Monocyte (primary cell): Measurements from ENCODE around the genes TBX18, SPACA1 and RNGTT.

- PRO-cap, 2 experiments: no peak in any of the 2 experiments
Measured at GRCh38 chr6:84026872-84027338, 6.7 kb upstream of the MRAP2 start.

GRCh38 chr6:84764116-84765119, at the start of gene TBX18:
Gene TBX18 (minus strand): TSS chr6:84764598.
- PRO-cap, 2 experiments: no peak in any of the 2 experiments

- PRO-cap, 2 experiments: no peak in any of the 2 experiments
Measured at GRCh38 chr6:85283555-85284008, 166.3 kb upstream of the NT5E start.

DNA sequence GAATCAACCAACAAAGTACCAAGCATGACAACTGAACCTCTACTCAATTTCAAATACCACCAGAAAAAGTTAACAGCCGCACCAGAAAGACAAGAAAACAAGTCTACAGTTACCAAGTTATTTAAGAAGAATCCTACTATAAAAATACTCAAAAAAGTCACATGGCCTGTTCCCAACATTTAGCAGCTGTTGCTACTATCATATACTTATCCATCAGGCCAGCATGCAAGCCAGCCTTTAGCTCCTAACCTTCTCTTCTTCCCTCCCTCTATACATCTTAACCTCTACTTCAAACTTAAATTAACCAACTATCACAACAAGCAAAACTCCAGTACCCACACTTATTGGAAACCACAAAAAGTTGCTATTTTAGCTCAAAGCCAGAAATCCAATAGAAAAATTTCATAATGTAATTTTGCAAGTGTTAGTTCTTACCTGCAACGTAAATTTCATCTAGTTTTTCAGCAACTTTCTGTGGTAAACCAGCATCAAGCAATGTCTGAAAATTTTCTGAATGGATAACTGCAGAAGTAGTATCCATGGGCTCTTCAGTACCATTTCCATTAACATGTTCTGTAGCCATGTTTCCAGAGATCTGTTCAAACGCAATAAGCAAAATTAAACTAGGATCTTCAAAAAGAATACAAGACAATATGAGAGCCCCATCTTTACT, 1.7 kb downstream of the SYNCRIP start:
- PRO-cap, 2 experiments: no peak in any of the 2 experiments

DNA sequence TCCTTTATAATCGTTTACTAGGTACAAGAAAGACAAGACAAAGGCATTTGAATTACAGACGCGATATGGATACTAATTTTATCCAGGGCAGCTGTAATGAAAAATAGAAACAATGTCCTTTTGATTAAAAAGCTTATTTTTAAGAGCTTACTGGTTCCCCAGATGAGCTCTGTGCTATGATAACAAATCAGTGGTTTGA, 1.6 kb upstream of the SYNCRIP start:
- PRO-cap, 2 experiments: no peak in any of the 2 experiments

DNA sequence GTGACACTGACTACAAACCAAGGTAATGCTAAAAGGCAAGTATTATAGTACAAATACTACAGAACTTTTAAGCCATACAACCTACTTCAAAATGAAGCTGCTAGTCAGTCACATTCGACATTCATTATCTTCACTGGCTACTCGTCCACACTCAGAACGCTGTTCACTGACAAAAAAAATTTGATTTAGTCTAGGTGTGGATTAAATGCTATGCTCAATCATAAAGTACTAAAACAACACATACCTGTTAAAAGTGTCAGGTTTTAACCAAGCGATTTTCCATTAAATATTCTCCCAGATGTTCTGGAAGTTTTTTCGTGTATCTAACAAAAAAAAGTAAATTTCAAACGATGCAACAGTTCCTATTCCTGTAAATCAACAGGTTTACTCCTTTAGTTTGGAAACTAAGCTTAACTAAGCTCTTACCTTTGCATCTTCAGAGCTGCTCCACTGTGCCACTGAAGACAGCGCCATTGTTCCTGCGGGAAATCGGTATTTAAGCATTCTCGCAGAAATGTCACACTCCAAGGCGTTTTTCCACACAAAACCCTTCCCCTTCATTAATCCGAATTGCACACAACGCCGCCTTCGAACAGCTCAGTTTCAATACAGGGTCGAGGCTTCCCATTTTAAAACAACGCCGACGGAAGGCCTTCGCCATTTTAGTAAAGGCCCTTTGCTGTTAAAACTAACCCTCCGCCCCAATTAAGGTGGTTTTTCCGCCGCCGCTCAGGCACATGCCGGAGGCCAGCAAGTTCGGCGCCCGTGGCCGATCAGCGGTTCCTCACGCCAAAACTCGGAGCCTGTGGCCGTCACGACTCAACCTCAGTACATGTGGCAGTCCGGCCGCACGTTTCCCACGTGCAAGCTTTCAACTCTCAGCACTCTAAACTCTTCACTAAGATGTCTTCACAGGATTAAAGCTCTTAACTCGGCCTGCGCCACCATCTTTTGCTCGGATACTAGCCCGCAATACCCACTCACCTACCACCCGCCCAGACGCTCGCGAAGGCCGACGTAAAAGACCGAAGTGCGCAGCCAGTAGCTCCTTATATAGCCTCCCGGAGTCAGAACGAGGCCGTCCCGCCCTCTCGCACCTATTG, 35.4 kb upstream of the SYNCRIP start:
- PRO-cap, 2 experiments: peak in 2 of 2 experiments; most common minus-strand start position 1,024 of the sequence (in 2)

DNA sequence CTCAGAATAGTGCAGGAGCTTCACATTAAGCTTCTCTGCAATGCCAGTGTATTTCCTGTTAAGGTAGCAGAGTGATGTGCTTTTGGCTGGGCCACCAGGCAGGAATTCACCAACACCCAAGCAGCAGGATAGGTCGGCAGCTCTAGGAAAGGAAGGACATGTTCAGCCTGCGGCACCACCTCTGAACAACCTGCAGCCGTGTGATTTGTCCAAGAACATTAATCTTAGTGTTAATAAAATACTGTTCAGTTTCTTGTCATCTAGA, 18.7 kb downstream of the ZNF292 start:
- PRO-cap, 2 experiments: no peak in any of the 2 experiments

DNA sequence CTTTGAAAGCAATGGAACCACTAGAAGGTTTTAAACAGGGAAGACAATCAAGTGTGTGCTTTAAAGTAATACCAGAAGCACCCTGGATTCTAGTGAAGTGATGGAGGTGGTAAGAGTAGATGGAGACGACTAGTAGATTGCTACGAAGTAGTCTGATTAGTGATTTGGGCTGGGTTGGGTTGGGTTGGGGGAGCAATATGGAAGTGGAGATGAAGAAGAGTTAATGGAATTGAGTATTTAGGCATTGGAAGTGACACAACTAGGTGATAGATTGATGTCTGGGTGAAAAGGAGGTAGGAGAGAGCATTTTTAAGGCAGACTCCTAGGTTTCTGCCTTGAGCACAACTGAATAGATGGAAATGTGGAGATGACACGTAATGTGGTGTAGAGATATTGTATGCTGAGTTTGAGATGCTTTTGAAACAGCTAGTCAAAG, 74.4 kb downstream of the ZNF292 start:
- PRO-cap, 2 experiments: no peak in any of the 2 experiments

DNA sequence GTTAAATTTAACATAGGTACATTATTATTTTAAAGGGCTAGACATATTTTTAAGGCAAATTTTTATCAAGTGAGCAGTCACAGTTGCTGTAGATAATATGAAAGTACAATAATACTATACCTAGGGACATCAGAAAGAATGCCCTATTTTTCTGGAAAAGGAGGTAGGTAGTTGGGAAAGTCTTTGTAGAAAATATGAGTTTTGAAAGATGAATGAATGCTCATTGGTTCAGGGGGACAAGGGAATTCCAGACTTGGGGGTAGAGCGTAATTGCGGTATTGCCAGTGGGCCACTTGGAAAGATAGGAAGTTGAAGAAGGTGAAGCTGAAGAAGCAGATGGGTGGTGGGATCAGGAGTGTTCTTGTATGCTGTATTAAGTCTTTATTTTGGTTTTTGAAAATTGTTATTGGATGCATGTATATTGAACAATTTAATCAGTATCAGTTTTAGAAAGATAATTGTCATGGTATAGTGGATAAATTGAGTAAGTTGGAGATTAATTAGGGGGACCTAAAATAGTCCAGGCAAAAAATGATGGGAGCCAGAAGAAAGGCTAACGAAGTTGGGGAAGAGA, 57.9 kb upstream of the SMIM8 start:
- PRO-cap, 2 experiments: peak in 1 of 2 experiments; most common plus-strand start position 332 of the sequence (in 1)

GRCh38 chr6:87386631-87386830, 21.2 kb upstream of the CFAP206 start:
- PRO-cap, 2 experiments: no peak in any of the 2 experiments

DNA sequence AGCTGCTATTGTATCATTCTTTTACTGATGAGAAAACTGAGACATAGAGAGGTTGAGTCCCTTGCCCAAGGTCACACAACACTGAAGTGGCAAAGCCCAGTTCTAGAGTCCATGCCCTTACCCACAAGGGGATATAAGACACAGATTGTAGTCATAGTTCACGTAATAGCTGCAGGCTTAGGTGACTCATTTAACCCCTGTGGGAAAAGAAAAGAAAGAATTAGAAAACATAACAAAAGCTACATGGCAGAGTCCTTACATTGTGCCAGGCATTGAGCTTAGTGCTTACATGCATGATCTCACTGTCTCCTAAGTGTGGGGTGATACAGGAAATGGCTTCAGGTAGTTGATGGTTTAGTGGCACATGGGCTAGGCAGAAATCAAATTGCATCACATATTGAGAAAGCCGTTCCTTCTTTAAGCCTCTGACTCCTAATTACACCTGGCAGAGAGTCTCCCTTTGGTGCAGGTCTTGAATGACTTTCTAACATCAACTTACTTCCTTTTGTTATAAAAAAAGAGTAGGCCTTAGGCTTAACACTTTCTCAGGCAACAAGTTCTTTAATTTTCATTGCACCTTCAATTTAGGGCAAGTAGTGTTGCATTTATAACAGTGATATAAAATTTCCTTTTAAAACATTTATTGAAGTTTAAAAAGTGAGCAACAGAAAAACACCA, 12.5 kb upstream of the AKIRIN2 start:
- PRO-cap, 2 experiments: peak in 2 of 2 experiments; most common plus-strand start position 260 of the sequence (in 1); most common minus-strand start position 83 of the sequence (in 2)

DNA sequence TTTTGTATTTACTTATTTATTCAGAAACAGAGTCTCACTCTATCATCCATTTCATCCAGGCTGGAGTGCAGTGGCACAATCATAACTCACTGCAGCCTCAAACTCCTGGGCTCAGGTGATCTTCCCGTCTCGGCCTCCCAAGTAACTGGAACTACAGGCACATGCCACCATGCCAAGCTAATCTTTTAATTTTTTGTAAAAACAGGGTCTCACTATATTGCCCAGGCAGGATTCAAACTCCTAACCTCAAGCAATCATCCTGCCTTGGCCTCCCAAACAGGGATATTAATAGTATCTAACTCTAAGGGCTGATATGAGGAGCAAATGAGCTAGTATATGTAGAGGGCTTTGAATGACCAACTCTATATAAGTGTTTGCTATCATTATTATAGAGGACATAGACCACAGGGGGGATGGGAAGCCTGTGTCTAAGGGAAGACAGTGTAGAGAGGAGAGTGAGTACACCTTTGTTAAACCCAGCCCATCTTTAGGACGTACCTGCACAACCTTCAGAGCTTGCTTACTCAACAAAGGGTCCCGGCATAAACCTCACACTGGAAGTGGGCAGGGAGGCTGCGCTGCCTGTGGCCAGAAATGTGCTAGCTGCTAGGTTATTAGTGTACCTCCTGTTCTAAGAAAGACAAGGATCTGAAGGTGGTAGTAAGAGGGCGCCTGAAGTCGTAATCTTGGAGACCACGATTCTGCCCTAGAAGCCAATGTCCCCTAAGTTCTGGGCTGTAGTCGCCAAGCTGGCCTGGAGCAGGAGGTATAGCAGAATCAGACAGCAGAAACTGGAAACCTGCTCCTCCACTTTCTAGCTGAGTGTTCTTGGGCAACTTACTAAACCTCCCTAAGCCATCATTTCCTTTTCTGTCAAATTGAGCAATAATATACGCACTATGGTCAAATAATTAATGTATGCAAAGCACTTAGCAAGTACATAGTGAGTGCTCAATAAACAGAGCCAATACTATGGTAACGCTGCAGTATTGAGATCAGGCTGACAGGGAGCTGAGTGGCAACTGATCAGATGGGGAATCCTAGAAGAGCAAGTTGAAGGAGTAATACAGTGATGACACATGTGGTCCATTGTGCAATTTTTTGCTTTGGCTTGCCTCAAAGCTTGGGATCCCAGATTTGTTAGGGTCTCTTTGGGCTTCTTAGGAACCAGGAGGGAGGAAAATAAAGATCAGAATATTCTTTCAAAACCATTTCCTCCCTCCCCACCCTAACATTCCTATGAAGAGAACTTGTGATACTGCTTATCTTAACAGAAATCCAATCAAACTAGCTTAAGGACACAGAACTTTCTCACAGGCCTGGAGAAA, 16.7 kb upstream of the AKIRIN2 start:
- PRO-cap, 2 experiments: peak in 2 of 2 experiments; most common plus-strand start position 557 of the sequence (in 1); most common minus-strand start position 793 of the sequence (in 2)

DNA sequence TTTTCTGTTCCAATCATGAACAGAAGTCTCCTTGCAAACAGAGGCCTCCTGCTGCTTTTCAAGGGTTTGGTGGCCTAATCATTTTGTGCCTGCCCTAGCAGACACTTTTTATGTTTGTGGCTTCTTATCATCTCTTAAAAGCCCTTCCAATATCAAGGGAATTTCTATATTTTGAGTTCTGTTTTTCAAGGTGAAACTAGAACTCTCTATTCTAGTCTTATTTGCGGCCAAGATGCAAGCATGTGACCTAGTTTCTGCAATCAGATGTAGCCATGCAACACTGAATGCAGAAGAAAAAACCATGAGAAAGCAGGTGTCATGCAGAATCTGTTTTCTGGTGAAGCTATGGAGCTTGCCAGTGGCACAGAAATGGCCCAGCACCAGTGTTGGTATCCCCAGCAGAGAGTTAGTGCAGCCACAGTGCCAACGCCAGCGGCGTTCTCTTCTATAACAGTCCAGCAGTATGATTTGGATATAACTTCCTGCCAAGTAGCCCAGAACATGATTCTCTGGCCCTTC, 23.4 kb upstream of the AKIRIN2 start:
- PRO-cap, 2 experiments: no peak in any of the 2 experiments

DNA sequence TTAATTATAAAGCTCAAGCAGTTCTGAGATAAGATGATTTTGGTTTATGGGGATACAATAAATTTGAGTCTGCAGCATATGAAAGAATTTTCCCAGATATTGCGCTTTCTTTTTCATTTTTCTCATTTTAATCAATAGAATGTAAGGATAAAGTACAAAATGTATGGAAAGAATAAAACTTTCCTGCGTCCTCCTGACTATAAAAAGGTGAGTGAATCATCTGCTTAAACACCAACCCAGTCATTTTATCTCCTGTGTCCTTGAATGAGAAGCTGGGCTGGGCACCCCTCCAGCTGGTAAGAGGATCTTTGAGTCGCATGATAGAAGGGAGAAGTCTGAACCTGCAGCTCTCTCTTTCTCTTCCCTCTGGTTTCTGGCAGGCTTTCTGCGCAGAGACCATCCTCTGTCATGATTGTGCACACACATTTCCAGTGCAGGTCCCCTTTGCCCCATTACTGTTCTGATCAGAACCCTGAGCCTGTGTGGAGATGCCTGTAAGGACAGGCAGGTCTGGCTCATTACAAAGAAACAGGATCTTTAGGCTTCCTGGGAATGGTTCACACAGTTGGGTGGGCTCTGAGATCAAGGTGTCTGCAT, 28.3 kb upstream of the AKIRIN2 start:
- PRO-cap, 2 experiments: no peak in any of the 2 experiments

GRCh38 chr6:87741942-87742658, 40.1 kb upstream of the AKIRIN2 start:
- PRO-cap, 2 experiments: no peak in any of the 2 experiments

DNA sequence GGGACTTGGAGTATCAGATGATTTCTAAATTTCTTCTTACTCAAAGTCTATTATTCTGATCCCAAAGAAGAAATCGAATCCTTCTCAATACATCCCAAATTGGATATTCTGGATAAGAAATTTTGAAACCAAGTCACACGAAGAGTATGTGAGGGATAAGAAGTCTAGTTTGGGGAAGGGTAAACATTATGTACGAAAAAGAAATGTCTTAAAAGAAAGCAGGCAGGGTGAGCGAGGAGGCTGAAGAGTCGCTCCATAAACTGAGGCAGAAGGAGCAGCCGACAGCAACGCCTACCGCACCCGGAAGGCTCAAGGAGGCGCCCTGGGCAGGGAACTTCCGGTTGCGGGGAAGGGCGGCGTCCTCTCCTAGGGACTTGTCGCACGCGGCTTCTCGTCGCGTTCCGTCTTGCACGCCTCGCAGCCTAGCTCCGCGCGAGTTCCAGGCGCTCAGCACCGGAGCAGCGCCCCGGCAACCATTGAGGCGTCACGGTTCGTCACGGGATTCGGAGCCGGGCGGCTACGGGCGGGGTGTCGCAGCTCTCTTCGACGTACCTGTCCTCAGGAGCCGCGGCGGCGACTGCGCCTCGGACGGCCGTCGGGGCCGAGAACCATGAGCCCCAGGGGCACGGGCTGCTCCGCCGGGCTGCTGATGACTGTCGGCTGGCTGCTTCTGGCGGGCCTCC, at the start of gene SPACA1:
Gene SPACA1 (plus strand): TSS at position 546 of the 683 bp plus-strand sequence.
- PRO-cap, 2 experiments: no peak in any of the 2 experiments

DNA sequence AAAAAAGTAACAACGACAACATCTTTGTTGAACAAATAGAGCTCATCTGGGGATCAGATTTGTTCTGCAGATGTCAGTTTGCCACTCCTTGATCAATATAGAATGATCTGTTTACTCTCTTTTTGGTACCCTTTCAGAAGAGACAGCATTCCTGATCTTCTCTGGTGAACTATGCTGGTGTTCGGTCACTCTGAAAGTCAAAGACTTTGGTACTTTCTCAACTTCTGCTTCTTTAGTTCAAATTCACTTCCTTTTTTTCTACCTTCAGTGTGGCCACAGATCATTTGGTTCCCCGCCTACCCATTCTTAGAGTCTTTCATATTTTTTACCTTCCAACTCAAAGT, 11.6 kb upstream of the CNR1 start:
- PRO-cap, 2 experiments: no peak in any of the 2 experiments

DNA sequence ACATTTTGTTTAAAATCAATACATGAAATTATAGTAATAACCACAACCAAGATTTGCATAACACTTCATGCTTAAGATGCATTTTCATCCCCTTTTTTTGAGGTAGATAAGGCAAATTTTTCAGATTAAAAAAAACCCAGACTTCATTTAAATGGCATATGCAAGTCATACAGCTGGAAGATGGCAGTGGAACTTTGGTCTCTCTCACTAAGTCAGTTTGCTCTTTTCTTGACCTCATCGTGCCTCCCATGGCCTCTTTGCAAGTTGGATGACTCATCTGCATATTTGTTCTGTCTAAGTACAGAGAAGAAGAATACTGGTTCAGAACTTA, 12.0 kb upstream of the CNR1 start:
- PRO-cap, 2 experiments: no peak in any of the 2 experiments

DNA sequence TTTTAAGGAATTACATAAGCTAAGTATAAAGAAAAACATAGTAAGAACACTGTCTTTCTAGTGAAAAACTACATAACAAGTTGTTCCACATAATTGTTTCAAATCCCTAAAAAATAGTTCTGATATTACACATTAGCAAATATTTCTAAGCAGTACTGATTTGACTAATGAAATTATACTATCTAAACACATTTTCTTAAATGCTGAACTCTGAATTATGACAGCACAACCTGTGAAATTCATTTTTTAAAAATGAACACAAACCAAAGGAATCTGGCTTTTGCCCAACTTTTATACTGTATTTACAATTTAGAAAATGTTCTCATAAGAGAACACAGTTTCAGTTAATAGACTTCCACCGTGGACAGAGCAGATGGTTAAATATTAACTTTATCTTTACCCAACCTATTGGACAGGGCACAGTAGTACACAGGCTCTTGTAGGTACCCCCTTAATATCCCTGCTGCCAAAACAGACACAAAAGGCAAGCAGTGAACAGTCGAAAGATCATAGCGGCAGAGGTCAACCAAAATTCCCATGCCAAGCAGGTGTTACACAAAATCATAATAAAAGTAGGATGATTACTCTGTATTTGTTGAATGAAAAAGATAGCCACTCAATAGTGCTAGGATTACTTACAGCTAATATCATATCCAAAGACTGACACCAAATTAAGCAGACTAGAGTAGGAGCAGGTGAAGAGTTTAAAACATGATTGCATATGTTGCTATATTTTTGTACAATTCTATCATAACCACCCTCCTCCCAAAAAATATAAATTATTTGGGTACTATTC, 122.5 kb downstream of the RNGTT start:
- PRO-cap, 2 experiments: no peak in any of the 2 experiments

GRCh38 chr6:88962897-88964093, at the start of gene RNGTT:
Gene RNGTT (minus strand): TSS chr6:88963618.
- PRO-cap, 2 experiments: peak in 2 of 2 experiments; most common minus-strand start chr6:88963461 (in 2)